AG09309 (cell line): ENCODE results near the gene ITFG2.

GRCh38 chr12:2628319-2628796, 166.4 kb upstream of the FKBP4 start:
- RRBS: no CpG with 5 or more reads among the region's 10 CpGs

DNA sequence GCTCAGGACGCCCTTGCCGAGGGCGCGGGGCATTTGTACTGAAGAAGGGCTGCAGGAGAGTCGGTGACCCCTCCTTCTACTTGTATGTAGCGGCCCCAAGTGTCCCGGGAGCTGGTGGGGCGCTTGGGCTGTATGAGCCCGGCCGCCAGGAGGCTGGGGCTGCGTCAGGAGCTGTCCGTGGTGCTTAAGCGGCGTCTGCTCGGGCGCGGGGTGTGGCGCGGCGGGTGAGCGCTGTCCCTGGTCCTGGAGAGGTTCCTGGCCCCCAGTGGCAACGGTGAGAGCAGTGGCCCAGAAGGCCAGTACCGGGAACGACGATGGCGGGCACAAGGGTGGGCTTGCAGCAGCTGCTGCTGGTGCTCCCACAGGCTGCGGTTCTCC, 42.2 kb upstream of the FKBP4 start:
- RRBS: no CpG with 5 or more reads among the region's 27 CpGs

- RRBS: 2% methylated on average over 30 of the region's 61 CpGs
These were observed 945 bp downstream of the FKBP4 start for GRCh38 chr12:2795608-2796221.

DNA sequence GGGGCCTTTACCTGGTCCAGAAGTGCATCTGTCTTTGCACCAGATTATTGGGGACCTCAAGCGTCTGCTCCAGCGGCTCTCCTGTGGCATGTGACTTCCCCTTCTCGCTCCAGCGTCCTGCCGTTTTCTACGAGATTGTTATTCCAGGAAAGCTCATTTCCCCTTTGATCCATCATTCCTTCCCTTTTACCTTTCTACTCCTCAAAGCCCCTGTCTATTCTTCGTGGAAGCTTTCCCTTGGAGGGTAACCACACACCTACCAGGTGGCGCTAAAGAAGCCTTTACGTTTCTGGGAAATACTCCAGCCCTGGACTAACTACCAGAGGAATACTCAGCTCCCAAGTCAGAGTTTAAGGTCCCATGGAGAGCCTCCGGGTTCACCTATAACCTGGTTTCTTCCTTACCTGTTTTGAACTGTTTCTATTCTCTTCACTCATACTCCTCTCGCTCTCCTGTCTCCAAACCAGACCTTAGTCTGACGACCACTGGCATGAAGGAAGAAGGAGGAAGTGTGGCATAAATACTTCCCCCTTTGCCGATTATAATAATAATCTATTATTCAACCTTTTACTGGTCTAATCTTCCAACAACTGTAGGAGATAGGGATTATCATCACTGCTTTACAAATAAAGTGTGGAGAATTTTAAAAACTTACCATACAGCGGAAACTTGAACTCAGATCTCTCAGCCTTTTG, 1.6 kb downstream of the FKBP4 start:
- RRBS: no CpG with 5 or more reads among the region's 14 CpGs

GRCh38 chr12:2796917-2797538, 2.3 kb downstream of the FKBP4 start:
- RRBS: no CpG with 5 or more reads among the region's 6 CpGs

DNA sequence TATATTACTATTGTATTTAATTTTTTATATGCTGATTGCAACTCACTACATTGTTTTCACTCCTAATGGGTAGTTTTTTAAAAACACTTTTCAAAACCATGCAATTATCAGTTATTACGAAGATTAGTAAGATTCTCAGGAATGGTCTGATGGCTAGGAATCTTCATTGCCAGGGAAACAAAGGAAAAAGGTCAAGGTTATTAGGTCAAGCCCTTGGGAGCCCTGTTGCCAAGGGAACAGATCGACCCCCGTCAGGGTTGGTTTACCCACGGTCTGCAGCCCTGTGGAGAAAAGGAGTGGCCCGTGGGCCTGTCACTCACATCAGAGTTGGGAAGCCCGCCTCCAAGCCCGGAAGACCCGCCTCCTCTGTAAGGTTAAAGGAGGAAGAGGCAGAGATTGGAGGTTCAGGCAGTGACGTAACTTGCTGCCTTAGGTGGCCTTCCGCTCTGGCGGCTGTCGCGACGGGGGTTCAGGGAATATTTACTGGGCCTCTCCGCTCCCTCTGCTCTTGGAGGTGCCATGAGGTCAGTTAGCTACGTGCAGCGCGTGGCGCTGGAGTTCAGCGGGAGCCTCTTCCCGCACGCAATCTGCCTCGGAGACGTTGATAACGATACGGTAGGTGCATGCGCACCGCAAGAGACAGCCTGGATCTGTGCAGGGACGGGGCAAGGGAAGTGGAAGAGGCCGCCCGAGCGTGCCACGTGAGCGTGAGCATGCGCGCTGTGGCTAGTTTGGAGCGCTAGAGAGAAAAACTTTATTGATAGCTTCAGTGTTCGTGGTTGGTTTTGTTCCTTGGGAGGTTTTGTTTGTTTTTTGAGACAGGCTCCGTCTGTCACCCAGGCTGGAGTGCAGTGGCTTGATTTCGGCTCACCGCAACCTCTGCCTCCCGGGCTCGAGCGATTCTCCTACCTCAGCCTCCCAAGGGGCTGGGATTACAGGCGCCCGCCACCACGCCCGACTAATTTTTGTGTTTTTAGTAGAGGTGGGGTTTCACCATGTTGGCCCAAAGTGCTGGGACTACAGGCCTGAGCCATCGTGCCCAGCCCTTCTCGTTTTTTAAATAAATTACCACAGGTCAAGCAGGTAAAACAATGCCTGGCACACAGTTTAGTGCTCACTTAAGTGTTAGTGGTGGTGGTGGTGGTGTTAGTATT, at the start of gene ITFG2:
Gene ITFG2 (plus strand): TSS at position 427 of the 1,154 bp plus-strand sequence.
- RRBS: no CpG with 5 or more reads among the region's 50 CpGs

DNA sequence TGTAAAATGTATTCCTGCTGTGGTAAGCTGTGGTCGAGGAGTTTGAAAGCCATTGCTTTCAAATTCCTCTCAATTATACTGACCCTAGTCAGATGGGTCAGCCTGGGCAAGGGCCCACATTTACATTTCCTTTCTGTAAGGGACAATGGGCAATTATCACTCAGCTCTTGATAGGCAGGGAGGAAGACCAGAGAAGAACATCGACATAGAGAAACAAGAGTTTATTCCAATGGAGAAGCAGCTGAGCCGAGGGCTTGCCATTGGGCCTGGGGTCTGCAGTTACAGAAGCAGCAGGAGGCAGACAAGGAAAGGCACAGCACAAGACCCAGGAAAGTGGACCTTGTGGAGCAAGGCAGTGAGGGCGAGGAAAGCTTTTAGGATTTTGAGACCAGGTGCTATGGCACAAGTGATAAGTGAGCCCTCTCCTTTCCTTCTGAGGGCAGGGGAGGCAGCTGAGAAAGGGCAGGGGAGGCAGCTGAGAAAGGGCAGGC, 9.6 kb downstream of the NRIP2 start:
- RRBS: no CpG with 5 or more reads among the region's 4 CpGs

DNA sequence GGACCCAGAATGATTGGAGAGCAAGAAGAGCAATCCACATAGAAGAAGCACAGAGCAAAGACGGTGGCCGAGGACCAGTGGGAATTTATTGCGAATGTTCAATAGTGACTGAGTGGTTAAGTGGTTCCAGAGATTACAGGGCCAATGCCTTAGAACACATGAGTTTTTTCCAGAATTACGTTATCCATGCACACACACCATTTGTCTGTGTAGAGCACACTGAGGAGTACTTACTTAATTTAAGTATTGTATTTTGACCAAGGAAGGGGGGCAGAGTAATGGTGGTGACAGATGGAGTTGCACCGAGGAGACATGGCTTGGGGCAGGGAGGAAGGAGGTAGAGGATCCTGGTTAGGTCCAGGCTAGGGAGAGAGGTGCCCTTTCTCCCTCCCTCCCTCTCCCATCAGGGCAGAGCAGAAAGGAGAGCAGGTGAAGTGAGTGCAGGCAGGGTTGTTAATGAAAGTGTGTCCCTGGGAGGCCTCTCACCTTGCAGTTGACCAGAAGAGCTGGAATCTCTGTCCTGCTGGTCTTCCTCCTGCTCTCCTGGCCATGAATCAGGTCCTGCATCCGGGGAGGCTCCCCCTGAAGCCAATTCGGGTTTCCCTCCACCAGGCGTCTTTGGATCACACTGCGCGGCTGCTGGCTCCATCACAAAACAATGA, 4.5 kb downstream of the NRIP2 start:
- RRBS: no CpG with 5 or more reads among the region's 10 CpGs

GRCh38 chr12:2858867-2859553, 2.2 kb upstream of the TEX52 start:
- RRBS: 98% methylated on average over 3 of the region's 16 CpGs

DNA sequence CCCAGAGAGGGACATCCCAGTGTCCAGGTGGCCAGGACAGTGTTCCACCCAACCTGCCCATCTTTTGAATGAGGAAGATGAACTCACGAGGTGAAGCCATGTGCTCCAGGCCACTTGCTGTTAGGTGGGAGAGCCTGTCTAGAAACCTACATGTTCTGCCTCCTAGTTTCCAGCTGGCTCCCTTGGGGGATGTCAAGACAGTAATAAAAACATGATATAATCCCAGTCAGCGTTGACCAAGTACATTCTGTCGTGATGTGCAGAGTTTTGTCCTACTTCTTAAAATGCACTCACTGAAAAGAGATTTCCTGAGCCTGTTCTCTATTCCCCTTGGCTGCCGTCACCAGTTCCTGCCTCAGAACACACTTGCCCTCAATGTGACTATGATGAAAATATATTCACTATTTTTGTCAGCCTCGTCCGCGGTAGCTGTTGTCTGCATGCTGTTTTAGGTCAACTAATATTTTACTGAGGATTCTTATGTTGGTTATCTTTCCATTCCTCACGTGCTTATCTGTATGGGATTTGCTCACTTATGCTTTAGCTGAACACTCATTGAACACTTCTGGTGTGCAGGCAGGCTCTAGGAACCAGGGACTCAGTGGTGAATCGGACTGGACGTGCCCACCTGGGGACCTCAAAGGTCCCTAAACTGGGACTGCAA, 25.8 kb downstream of the TSPAN9 start:
- RRBS: no CpG with 5 or more reads among the region's 10 CpGs

DNA sequence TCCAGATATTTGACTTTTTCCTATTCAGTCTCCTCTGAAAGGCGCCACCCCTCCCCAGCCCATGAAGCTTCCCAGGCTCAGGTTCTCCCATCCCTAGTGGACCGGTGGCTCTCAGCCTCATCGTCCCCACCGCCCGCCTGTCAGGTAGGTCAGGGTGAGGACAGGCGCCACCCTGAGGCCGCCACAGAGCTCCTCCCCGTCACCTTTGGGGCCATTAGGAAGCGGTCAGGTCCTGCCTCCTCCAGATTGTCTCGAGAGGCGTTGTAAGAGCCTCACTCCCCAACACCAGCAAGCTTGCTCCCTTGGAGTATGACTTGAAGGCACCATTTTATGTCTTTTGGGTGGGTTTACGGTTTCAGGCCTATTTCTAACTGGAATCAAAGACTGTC, 55.5 kb downstream of the TSPAN9 start:
- RRBS: no CpG with 5 or more reads among the region's 12 CpGs

GRCh38 chr12:3239036-3239540, 161.9 kb downstream of the TSPAN9 start:
- RRBS: no CpG with 5 or more reads among the region's 9 CpGs

DNA sequence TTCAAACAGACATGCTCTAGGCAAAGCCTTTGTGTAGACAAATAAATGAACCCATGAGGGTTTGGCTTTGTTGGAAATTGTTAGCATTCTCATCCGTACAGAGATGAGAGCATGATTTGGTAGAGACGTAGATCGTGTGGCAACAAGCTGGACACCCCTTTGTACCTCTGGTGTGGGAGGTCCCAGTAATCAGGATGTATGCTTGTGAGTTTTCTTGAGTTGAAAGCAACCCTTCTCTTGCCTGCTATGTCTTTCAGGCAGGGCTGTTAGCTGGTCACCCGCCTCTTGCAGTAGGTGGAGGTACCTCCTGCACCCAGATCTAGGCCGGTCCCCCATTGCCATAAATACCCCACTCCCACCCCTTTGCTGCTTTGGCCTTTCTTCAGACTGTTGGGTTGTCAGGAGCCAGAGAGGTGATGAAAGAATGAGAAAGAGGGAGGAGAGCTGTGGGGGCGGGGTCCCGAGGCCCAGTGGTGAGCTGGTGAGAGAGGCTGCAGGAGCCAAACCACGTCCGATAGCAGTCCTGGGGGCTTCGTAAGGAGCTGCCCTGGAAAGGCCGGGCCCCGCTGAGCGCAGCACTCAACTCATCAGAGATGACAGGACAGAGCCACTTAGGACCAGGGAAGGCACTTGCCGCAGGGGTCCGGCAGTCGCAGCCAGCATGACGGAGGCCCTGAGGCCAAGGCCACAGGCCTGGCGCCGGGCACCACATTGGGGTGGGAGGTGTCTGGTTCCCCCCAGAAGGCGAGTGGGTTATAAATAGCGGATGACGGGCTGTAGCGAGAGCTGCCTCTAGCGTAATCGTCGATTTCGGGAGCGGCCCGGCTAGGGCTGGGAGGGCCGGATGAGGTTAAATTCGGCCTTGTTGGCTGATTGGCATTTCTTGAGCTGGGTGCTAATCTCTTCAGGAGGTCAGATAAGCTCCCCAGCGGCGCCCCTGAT, 178.8 kb downstream of the TSPAN9 start:
- RRBS: 85% methylated on average over 15 of the region's 33 CpGs

DNA sequence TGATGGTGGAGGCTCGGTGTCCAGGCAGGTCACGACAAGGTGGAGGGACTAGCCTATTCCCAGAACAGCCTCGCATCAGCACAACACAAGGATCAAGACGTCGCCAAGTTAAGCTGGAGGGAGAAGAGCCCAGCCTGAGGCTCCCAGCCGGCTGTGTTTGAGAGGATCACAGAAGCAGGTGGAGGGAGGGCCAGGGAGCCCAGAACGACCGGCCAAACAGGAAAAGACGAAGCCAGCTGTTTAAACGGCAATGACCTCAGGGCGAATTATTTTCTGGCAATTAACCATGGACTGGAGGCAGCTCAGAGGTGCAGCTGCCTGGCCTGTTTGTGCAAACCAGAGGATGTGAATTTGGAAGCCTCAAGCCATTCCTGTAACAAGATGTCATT, 175.9 kb upstream of the PRMT8 start:
- RRBS: 5% methylated on average over 3 of the region's 11 CpGs

DNA sequence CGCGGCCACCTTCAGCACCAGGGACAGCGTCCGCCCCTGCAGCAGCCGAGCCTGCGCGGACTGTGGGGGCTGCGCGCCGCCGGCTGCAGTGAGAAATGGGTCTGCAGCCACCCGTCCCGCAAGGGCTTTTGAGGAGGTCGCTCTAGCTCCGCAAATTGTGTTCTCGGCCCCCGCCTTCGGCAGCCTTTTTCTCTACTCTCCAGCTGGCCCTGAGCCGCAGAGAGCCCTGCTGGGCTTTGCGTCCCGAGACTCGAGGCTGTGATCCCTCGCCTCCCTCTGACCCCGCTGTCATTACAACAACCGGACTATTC, 1.3 kb downstream of the PRMT8 start:
- RRBS: 5% methylated on average over 9 of the region's 25 CpGs

- RRBS: no CpG with 5 or more reads among the region's 3 CpGs
These were observed 48.2 kb downstream of the CRACR2A start for GRCh38 chr12:3704618-3705244.

DNA sequence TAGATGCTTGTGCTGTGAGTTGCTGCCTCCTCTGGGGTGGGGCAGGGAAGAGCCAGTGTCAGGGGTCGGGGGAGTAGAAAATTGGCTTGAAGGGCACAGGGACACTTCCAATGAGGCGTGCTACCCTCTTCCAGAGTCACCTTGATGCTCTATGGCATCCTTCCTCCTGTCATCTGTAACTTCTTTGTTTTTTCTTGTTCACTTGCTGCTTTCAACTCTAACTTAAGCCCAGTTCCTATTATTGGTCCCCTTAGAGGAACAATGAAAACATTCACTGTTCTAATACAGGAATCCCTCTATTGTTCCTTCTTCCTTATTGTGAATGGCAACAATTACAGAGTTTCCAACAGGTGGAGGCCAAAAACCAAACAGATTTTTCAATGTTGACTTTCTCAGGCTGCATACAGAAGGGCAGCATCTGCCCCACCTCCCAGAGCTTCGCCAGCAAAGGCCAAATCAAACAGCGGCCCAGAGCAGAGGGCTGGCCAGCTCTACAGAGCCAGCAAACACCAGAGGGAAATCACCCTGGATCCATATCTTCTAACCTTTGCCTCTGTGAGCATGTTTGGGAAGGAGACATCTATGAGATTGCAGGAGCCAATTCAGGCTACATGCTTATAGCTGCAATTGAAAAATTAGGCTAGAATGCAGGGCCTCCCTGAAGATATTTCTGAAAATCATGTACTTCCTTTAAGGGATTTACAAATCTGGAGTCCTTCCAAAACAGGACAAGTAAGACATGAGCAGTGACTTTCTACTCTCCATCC, 4.3 kb upstream of the CRACR2A start:
- RRBS: no CpG with 5 or more reads among the region's 4 CpGs

DNA sequence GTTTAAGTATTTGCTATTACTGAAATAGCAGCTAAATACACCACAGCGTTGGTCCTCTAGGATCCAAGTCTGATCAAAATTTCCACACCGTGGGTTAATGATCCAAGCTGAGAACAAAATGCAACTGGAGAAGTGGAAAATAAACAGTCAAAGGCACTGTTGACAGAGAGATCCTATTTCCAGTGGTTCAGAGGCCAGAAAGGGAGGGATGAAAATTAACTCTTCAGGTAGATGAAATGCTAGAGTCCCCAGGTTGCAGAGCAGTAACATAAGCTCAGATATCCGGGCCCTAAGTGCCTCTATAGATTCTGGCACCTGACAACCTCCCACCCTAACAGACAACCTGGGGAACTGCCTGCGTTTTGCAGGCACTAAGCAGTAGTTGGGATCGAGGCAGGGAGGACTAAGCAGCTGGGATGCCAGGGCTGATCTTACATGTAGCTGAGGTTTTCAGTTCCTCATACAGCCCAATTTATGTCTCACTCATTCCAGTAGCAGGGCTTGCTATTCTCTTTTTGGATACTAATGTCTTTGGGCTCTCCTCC, 42.7 kb upstream of the CRACR2A start:
- RRBS: no CpG with 5 or more reads among the region's 5 CpGs

DNA sequence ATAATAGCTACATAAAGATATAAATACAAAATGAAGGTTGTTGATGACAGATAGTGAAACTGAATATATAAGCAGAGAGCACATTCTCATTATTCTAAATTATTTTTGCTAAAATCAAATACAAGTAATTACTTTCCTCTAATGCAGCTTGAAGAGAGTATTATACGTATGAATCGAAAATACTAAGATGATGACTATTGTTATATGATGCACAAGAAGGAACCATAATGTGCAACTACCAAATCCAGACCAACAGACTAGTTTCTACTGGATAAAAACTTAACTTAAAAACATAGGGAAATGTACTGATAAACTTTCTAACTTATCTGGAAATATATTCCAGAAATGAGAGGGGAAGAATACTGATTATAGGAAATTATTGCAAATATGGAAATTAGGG, 2.4 kb downstream of the PARP11 start:
- RRBS: no CpG with 5 or more reads among the region's 2 CpGs

DNA sequence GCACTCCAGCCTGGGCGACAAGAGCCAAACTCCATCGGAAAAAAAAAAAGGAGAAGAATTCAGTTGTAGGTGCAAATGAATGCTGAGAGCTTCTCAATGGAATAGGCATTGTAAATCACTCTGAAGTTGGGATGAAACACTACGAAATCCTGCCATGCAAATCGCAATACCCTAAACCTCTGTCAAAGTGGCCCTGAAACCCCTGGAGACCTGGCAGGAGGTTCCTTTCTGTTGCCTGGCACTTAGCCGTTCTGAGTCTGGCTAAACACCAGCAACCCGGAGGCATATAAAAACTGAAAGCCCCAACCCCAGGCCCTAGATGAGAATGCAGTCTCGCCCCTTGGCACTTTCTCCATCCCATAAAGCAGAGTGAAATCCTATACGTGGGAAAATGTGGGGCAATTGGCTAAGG, 151.5 kb upstream of the PARP11 start:
- RRBS: no CpG with 5 or more reads among the region's 8 CpGs